ENCODE measurements around a stretch of chr10.

GRCh38 chr10:119785986-119786613 lies 60.2 kb downstream of the INPP5F start:
- PRO-cap, 4 experiments = no peak in any of the 4 experiments
- RAMPAGE, long total RNA, 2 experiments = no peak in any of the 2 experiments

DNA sequence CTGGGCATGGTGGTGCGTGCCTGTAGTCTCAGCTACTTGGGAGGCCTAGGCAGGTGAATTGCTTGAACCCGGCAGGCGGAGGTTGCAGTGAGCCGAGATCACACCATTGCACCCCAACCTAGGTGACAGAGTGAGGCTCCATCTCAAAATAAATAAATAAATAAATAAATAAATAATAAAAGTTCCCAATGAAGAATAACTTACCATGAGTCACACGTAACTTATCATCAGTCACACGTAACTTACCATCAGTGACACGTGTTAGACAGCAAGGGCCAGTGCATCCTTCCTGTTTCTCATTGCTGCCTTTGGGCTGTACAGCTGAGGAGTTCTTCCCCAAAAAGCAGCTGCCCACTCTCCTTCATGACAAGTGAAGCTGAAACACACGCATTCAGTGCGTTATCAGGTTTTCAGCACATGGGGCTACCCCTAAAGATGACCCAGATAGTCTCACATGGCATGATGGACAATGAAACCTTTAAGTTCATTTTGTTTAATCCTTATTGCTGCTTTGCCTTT lies 58.3 kb downstream of the MCMBP start:
- PRO-cap, 4 experiments = no peak in any of the 4 experiments
- RAMPAGE, long total RNA, 2 experiments = no peak in any of the 2 experiments

DNA sequence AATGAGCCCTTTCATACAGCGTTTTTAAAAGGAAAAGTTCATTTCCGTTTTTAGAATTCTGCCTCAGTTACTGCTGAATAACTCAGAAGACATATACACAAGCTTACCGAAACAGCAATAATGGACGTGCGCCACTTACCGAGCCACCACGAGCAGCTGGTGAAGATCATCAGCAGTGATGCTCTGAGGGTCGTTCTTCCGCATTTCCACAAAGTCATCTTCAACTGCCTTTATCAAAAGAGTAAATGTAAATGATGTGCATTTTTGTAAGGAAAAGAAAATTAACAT lies 40.8 kb downstream of the MCMBP start:
- PRO-cap, 4 experiments = no peak in any of the 4 experiments
- RAMPAGE, long total RNA, 2 experiments = no peak in any of the 2 experiments

- PRO-cap, 4 experiments = no peak in any of the 4 experiments
- RAMPAGE, long total RNA, 2 experiments = no peak in any of the 2 experiments
Observed at GRCh38 chr10:120306840-120307250, 150.2 kb upstream of the PLPP4 start.

DNA sequence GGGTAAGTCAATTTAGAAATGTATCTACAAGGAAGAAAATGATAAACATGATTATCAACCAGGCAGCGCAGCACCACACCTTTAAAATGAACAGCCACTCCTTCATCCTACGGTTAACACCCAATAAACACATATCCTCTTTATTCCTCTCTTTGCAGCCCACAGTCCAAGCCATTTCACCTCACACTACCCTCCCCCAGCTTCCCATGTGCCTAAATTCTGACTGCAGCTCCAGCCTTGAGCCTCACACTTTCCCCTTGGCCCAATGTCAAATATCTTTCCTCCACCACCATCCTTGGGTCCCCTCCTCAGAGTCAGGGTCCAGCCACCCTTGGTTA lies 362.5 kb downstream of the FGFR2 start:
- PRO-cap, 4 experiments = no peak in any of the 4 experiments
- RAMPAGE, long total RNA, 2 experiments = no peak in any of the 2 experiments

GRCh38 chr10:121418209-121418758 lies 180.0 kb downstream of the FGFR2 start:
- PRO-cap, 4 experiments = no peak in any of the 4 experiments
- RAMPAGE, long total RNA, 2 experiments = no peak in any of the 2 experiments

GRCh38 chr10:121459970-121460505 lies 138.2 kb downstream of the FGFR2 start:
- PRO-cap, 4 experiments = no peak in any of the 4 experiments
- RAMPAGE, long total RNA, 2 experiments = no peak in any of the 2 experiments

DNA sequence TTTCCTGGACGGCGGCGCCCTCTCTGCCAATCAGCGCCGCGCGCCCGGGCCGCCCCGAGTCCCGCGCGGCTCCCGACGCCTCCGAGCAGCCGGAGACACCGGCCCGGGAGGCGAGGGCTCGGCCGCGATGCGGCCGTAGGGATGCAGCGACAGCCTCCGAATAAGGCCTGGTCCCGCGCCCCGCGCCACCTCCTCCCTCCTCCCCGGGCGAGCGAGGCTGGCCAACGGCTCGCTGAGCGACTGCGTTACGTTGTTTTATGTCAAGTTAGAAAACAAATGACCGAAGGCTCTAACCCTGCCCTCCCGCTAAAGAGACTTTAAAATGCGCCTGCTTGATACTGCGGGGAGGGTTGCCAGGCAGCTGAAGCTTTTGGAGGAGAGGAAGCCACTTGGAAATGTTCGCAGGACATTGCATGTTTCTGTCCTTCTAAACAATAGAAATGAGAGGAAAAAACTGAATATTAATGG lies 312 bp upstream of the FGFR2 start:
- PRO-cap, 4 experiments = peak in 4 of 4 experiments; most common plus-strand start position 84 of the sequence (in 1); most common minus-strand start position 162 of the sequence (in 1)
- RAMPAGE, long total RNA, 2 experiments = no peak in any of the 2 experiments

- PRO-cap, 4 experiments = no peak in any of the 4 experiments
- RAMPAGE, long total RNA, 2 experiments = no peak in any of the 2 experiments
Observed at GRCh38 chr10:122056444-122057088, 67.6 kb downstream of the TACC2 start.

DNA sequence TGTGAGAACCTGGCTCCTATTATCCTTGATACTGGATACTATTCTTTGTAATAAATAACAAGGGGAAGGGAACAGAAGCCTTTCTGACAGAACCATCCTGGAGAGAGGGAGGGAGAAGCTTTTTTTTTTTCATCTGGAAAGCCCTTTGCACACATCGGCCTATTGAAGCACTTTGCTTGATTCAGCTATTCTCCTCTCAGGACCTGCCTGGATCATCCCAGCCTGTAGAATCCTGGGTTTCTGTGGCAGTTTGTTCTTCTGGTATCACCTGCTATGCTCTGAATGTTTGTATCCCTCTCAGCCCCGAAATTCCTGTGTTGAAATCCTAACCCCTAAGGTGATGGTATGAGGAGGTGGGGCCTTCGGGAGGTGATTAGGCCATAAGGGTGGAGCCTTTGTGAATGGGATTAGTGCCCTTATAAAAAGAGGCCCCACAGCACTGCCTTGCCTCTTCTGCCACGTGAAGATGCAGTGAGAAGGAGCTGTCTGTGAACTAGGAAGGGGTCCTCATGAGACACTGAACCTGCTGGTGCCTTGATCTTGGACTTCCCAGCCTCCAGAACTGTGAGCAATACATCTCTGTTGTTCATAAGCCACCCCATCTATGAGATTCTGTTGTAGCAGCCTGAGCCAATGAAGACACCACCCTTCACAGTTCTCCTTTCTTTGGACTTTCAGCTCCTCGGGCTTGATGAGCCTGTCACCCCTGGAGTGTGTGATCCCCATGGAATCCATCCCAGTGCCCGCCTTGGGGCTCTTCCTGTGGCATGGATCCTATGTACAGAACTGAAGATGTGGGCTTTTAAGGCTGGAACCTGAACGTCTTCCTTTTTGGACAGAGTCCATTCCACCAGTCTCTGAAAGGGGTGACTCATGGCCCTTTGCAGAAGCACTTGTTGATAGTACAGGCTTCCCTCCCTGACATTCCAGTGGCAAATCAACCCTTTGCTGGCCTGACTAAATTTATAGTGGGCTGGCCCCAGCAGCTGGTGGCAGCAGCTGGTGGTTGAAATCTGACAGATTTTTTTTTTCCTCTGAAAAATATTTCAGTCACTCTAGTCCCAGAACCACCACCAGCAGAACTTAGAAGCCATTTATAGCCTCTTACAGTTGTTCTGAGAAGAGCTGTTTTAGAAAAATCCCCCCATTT lies 138.0 kb downstream of the TACC2 start:
- PRO-cap, 4 experiments = no peak in any of the 4 experiments
- RAMPAGE, long total RNA, 2 experiments = no peak in any of the 2 experiments

DNA sequence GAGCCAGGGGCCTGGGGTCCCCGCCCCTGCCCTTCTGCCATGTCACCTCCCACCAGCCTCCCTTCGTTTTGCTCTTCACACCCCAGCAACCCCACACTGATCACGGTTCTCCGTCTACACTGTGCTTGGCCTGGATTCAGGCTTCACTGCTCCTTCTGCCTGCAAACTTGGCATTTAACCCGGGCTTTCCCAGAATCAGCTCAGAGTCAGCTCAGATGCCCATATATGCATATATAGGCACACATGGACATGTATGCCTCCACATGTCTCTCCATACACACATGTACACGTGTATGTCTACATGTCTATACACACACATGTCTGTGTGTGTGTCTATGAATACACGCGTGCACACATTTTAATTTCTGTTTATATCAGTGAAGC lies 137.9 kb upstream of the BTBD16 start:
- PRO-cap, 4 experiments = no peak in any of the 4 experiments
- RAMPAGE, long total RNA, 2 experiments = no peak in any of the 2 experiments

- PRO-cap, 4 experiments = no peak in any of the 4 experiments
- RAMPAGE, long total RNA, 2 experiments = no peak in any of the 2 experiments
Observed at GRCh38 chr10:122140488-122141763, 130.2 kb upstream of the BTBD16 start.

DNA sequence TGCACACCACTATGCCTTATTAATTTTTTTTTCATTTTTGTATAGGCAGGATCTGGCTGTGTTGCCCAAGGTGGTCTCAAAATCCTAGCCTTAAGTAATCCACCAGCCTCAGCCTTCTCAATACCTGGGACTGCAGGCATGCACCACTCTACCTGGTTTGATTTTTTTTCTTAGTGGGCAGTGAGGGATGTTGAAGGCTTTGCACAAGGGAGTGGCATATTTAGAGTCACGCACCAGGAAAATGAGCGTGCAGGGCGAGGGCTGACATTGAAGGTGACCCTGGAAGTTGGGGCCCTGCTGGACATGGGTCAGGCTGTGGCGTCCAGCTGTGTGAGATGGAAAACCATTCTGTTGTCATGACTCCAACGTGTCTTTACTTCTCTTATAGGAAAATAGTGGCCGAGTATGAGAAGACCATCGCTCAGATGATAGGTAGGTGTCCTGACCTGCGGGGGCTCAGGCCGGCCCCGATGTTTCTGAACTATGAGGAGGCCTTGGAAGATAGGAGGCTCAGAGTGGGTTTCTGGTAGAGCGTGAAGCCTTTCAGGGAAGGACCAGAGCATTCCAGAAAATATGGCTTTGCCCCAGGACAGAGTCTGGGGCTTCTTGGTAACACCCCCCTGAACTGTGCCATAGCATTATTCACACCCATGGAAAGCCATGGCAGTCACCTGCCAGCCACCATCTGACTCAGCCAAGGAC lies 29.4 kb upstream of the BTBD16 start:
- PRO-cap, 4 experiments = no peak in any of the 4 experiments
- RAMPAGE, long total RNA, 2 experiments = no peak in any of the 2 experiments

- PRO-cap, 4 experiments = peak in 4 of 4 experiments; most common plus-strand start chr10:122304220 (in 1); most common minus-strand start chr10:122304164 (in 2)
- RAMPAGE, long total RNA, 2 experiments = start-site peak on the plus strand in 2 of 2 experiments, at chr10:122304205-122304283 at its widest, 9 to 11 reads per replicate
Observed at GRCh38 chr10:122303908-122304615, 33.0 kb downstream of the BTBD16 start.

GRCh38 chr10:122350813-122351236 lies 23.7 kb upstream of the PLEKHA1 start:
- PRO-cap, 4 experiments = no peak in any of the 4 experiments
- RAMPAGE, long total RNA, 2 experiments = no peak in any of the 2 experiments

DNA sequence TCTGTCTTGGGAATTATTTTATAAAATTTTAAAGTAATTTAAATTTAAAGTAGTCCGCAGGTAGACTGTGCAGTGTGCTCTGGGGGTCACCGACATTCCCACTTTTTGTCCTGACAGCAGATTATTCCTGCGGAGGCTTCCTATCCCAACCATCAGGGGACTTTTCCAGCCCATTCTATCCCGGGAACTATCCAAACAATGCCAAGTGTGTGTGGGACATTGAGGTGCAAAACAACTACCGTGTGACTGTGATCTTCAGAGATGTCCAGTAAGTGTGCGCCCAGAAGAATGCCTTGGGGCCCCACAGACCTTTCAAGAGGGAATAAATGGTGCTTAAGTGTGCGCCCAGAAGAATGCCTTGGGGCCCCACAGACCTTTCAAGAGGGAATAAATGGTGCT lies 39.6 kb upstream of the SPADH start:
- PRO-cap, 4 experiments = no peak in any of the 4 experiments
- RAMPAGE, long total RNA, 2 experiments = no peak in any of the 2 experiments

- PRO-cap, 4 experiments = peak in 1 of 4 experiments; most common plus-strand start chr10:123150887 (in 1)
- RAMPAGE, long total RNA, 2 experiments = no peak in any of the 2 experiments
Observed at GRCh38 chr10:123150471-123151276, 2.7 kb downstream of the HMX2 start.

DNA sequence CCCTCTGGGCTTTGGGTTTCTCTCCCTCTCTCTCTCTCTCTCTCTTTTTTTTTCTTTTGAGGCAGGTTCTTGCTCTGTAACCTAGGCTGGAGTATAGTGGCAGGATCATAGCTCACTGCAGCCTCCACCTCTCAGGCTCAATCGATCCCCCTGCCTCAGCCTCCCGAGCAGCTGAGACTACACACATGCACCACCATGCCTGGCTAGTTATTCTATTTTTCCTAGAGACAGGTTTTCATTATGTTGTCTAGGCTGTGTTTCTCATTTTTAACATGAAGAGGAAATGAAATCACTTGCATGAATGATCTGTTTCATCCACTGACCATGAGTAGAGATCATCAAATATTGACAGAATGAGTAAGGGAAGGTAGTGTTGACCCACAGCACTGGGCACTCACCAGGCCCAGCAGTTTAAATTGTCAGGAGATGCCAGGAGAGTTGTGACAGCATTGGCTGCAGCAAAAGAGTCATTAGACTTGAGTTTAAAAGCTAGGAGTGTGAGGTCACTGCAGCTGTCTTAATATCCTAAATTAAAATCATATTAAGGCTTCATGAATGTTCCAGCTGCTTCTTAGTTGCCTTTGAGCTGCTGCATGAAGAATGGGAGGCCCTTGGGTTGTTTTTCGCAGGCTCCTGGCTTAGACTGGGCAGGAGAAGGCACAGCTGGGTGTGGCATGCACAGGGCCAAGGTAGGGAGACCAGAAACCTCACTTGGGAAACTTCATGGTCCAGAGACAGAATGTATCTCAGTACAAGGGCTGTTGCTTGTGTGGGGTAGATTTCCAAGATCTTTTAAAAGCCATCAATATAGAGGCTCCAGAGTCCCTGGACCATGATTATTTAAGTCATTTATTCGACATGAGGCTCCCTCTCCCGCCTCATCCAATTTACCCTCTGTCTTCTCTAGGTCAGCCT lies 49.7 kb downstream of the BUB3 start:
- PRO-cap, 4 experiments = peak in 2 of 4 experiments; most common plus-strand start position 426 of the sequence (in 1); most common minus-strand start position 269 of the sequence (in 1)
- RAMPAGE, long total RNA, 2 experiments = no peak in any of the 2 experiments

DNA sequence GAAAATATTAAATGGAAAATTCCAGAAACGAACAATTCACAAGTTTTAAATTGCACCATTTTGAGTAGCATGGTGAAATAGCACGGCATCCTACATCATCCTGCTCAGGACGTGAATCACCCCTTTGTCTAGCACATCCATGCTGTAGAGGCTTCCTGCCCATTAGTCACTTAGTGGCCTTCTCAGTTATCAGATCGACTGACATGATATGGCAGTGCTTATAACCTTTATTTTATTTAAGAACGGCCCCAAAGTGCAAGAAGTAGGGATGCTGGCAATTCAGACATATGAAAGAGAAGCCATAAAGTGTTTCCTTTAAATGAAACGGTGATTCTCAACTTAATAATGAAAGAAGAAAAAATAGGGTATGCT lies 82.7 kb downstream of the CPXM2 start:
- PRO-cap, 4 experiments = no peak in any of the 4 experiments
- RAMPAGE, long total RNA, 2 experiments = no peak in any of the 2 experiments

- PRO-cap, 4 experiments = no peak in any of the 4 experiments
- RAMPAGE, long total RNA, 2 experiments = no peak in any of the 2 experiments
Observed at GRCh38 chr10:123860334-123860722, 31.3 kb downstream of the CPXM2 start.

All from right lobe of liver (tissue), 4 donors.